ENCODE measurements around a stretch of chr9.

- PRO-cap, result no peak
Measured at GRCh38 chr9:9799659-9799973, 813.2 kb downstream of the PTPRD start.

GRCh38 chr9:12698291-12698744 is 5.1 kb downstream of the TYRP1 start:
- PRO-cap, result no peak

DNA sequence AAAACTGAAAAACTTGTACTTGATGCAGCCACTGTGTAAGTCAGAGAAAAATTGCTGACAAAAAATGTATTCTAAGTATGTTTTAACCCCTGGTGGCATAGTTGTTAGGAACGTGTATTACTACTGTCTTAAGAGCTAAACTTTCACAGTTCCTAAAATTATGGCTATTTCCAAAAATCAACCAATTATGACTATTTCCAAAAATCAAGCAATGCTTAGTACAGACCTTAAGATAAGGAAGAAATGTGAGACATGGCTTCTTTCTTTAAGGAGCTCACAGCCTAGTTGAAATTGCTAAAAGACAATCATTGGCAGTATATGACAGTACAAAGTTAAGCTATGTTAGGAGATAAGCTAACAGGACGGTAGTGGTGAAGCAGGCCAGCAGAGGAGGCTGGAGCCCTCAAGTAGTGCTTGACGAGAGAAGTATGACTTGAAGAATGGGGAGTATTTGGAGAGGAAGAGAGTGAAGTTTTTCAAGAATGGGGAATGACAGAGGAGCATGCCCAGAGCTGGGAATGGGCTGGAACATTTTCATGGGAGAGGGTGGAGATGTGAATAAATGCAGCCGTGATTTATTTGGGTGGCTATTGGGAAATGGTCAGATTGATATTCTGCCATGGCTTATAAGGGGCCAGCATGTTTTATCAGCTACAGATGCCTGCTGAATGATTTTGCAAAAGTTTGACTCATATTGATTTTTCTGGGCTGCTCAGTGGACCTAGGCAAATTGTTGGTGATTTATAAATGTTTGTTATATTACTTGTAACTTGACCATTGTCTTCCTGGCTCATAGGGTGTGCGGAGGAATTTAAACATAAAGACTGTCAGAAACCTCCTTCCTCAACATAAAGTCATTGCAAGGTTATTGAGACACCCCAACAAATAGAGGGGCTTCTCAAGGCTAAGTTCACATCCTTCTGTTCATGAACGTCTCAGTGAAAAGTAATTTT is 43.7 kb downstream of the LURAP1L start:
- PRO-cap, result no peak

- PRO-cap, result no peak
Measured at GRCh38 chr9:13484812-13485320, 205.4 kb upstream of the MPDZ start.

- PRO-cap, result no peak
Measured at GRCh38 chr9:13728858-13729438, 449.5 kb upstream of the MPDZ start.

GRCh38 chr9:14026885-14027602 is 286.9 kb downstream of the NFIB start:
- PRO-cap, result no peak

DNA sequence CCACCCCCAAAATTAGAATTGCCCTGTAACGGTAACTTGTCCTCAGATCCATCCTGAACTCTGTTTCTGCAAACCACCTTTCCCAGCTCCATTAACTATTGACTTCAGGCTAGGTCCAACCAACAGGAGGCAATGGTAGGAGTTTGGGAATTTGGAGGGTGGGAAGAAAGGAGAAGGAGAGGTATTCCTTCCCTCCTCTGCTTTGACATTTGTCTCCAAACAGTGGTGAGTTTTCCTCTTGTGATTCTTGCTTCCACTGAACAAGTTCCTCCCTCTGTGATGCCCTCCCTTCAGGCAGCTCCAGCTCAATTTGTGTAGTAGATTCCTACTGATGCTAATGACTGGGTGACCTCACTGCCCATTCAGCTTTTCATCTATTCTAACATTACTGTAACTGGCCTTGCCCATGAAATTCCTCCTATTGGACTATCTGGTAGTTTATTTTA is 121.5 kb downstream of the NFIB start:
- PRO-cap, result no peak

GRCh38 chr9:14221526-14222061 is 92.3 kb downstream of the NFIB start:
- PRO-cap, result no peak

DNA sequence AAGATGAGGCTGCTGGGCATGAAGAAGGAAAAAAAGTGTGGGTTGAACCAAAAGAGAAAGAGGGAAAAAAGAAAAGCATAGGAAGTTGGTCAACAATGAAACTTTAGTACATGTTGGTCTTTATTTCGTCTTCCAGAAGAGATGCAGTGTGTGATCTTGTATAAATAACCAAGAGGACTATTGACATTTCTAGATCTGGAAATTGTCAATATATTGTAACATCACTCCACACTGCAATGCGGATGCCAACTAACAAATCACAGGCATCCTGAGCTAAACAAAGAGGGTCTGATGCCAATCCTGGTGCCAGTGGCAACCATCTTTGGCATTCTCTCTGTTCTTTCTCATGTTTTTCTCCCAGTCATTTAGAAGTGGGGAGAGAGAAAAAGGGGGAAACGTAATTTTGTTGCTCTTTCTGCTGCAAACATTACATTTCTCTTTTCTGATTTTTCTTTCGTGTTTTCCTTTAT is 9.7 kb downstream of the NFIB start:
- PRO-cap, result no peak

GRCh38 chr9:14650763-14651644 is 42.2 kb downstream of the ZDHHC21 start:
- PRO-cap, result no peak

- PRO-cap, result no peak
Measured at GRCh38 chr9:14779367-14780162, 57.0 kb upstream of the CER1 start.

DNA sequence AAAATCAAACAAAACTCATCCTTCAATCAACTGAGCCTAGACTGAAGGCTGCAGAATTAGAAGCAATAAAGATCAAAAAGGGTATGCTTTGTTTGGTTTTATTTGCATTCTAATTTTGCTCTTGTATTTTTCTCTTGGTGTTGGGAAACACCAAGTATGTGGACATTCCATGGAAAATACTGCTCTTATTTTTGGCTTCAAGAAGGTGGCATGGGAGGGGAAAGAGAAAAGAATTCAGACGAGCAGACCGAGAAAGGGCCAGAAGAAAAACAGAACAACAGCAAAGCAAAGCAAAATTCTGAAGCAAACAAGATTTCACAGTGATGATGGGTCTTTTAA is 27.0 kb downstream of the FREM1 start:
- PRO-cap, result no peak

DNA sequence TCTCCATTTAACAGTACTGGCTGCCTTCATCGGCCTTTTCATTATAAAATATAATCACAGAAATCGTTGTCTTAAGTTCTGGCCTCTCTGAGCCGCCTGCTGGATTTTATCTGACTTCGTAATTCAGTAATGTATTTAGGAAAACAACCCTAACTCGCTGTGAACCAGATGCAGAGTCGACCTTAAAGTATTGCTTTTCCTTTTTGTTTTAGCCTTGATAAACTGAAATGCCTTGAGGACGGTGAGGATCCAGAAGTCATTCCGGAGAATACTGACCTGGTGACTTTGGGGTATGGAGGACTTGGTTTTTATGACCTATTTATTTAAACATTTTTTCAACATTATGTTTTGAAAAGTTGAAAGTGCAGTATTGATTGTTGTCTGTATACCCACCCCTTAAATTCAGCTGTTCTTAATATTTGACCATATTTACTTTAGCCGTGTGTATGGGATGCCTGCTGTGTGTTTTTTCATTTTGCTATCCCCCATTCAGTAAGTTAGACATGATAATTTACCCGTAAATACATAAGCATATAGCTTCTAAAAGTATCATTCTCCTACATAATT is 1.1 kb downstream of the SNAPC3 start:
- PRO-cap, result no peak

GRCh38 chr9:16207128-16207627 is 654.3 kb downstream of the CCDC171 start:
- PRO-cap, result no peak

GRCh38 chr9:16352732-16353074 is 517.8 kb downstream of the BNC2 start:
- PRO-cap, result no peak

DNA sequence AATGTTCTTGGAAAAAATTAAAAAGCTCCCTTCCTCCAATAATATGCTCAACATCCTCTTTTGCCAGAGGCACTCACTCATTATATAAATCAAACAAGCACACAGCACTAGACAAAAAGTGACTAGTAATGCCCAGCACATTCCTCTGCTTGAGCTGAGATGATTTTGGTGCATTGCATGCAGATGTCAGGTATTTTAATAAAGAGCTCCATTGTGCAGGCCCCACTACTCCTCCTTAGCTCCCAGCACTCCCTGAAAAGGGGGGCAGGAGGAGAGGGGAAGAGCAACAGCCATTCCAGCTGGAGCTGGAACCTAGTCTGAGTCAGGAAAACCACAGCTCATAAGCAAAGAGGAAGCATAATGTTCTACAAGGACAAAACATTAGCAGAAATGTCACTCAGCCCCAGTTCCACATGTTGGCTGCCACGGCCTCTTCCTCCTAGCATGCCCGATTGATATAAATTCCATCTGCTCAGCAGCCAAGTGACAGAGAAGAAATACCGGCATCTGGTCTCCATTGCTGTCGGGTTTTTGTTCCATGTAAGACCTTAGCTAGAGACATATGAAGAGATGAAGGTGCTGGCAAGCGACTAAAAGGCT is 348.5 kb downstream of the BNC2 start:
- PRO-cap, result no peak

GRCh38 chr9:17005002-17005498 is 129.8 kb upstream of the CNTLN start:
- PRO-cap, result no peak

DNA sequence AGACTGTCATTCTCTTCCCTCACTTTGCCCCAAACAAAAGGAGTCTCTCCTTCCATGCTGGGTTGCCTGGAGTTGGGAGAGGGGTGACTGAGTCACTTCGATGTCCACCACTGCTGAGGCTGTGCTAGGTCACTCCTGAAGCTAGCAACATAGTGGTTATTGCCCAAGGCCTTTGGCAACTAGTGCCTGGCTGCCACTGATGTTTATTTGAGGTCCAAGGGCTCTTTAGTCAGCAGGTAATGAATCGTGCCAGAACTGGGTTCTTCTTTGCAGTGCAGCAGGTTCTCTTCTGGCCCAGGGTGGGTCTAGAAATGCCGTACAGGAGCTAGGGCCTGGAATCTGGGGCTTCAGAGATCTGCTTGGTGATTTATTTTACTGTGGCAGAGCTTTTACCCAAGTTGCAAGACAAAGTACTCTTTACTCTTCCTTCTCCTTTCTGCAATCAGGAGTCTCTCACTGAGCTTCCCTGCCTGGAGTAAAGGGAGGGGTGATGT is 155.8 kb upstream of the SH3GL2 start:
- PRO-cap, result no peak

- PRO-cap, result no peak
Measured at GRCh38 chr9:18632924-18633400, 159.0 kb downstream of the ADAMTSL1 start.

GRCh38 chr9:18785817-18786133 is 247.2 kb downstream of the SAXO1 start:
- PRO-cap, result no peak

All from SEM (cell line).